A375 (cell line): Measurements from ENCODE around the genes ADCYAP1R1 and PPP1R17.

DNA sequence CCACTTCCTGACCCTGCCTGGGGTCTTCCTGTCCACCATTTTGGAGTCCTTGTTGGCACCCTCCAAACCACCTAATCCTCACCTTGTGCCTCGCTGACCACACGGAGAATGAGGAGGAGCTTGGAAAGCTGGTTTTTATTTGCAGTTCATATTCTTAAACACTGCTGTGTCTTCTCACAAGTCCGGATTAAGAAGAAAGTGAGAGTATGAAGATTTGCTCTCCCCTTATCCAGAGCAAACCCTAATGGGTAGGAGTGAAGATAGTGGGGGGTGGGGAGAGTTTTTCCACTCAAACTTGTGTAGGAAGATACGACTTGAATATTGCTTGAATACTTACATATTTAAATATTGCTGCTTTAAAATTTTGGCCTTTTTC, 29.7 kb upstream of the GGCT start:
- RAMPAGE, long total RNA = no peak

DNA sequence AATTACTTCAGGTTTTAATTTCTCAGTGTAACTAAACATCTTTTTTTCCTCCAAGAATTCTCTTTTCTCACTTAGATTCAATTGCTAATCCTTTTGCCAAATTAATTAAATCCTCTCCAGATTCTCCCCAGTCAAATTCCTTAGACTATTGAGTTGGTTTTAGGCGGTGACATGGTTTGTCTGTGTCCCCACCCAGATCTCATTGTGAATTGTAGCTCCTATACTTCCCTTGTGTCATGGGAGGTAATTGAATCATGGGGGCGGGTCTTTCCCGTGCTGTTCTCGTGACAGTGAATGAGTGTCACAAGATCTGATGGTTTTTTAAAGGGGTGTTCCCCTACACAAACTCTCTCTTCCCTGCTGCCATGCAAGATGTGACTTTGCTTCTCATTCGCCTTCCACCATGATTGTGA, 44.8 kb upstream of the GARS1 start:
- RAMPAGE, long total RNA = no peak

- RAMPAGE, long total RNA = no peak
Measured at GRCh38 chr7:30620018-30620527, 25.4 kb downstream of the GARS1 start.

GRCh38 chr7:30778536-30779099, 7.4 kb downstream of the MINDY4 start:
- RAMPAGE, long total RNA = no peak

DNA sequence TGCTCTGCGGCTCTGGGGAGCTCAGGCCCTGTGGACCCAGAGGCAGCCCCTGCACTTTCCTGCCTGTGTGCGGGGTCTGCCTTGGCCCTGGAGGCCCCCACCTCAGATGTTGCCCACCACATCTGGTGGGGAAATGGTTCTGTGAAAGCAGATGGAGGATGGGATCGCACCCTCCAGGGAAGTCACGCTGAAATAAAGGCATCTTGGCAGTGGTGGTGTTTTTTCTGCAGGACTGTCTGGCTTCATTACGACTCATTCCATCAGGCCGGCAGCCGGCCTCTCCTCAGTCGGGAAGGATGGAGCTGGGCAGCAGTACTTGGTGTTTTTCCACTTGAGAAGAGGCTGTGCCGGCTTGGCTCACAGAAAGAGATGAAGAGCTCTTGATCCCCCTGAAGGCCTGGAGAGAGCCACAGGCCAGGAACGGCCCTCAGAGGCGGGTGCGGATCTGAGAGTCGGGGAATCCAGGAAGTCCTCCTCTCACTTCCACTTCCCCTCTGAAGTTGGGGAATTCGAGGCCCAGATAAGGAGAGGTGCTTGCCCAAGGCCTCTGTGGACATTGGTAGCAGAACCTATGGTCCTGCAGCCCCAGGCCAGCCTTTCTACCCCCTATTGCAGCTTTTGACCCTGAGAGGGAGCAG, 65.9 kb upstream of the AQP1 start:
- RAMPAGE, long total RNA = no peak

GRCh38 chr7:30865003-30865352, 46.7 kb upstream of the AQP1 start:
- RAMPAGE, long total RNA = no peak

DNA sequence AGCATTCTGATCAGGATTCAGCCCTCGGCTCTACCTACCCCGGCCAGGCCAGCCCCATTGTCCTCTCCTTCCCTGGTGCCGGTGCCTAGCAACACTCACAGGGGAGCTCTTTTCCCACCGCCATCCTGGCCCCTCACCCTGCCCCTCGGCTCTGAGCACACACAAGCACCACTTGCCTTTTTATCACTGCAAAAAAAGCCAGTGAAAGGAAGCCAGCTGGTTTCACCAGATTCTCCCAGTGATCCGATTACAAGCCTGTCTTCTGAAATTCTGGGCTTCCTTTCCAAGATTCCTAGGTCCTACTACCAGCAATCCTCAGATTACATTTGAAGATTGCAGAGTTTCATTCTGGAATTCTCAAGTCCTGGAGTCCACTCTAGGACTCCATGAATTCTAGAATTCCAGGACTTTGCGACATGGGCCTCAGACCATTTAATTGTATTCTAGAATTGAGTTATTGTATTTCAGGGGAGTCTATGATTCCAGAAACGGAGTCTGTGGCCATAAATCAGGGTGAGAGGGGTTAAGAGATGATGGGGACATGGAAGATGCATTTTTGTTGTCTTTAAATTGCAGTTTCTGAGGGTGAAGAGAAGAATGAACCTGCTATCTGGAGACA, 8.8 kb upstream of the ADCYAP1R1 start:
- RAMPAGE, long total RNA = no peak

DNA sequence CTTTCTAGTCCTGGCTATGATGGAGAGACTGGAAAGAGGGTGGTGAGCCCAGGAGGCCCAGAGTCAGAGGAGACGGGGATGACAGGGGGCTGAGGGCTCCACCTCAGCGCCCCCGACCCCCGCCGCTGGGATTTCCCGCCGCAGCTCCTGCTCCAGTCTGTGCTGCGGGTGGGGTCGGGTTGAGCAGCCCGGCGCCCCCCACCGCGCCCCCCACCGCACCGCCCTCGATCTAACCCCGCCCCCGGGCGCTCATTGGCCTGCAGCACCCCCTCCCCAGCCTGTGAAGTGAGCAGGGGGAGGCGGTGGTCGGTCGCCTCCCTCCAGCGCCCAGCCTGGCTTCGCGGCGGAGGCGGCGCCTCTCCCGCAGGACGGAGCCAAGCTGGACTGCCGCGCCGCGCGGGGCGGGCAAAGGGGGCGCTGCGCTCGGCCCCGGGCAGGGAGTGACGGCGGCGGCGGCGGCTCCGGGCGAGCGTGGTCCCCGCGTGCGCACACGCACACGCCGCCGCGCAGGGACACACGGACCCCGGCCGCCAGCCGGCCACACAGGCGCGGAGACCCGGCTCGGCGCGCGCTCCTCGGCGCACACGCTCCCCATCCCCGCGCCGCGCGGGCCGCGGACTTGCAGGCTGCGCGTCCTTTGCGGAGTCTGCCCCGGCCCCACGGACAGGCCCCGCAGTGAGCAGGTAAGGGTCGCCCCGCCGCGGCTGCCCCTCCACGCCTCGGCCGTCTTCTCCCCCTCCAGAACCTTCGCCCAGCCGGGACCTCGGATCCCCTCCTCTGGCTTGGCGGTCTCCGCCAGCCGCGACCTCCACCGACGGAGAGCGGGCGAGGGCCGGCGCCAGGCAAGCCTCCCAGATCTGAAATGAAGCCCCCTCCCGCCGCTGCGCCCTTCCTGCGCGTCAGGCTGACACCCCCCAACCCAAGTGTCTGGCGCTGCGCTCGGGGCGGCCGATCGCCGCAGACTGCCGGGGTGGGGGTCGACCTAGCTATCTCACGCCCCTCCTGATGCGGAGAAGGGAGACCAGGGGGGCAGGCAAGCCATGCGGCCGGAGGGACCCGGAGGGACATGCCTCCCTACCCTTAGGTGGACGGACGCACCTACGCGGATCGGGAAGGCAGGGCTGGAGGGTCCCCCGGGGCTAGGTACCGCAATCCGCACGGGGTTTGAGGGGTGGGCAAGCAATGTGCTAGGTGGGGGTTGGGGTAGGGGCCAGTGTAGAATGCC, at the start of gene ADCYAP1R1:
TSS of gene ADCYAP1R1 (plus strand) at position 313 of the 1,225 bp plus-strand sequence.
- RAMPAGE, long total RNA = no peak

GRCh38 chr7:31686974-31687350, at the start of gene PPP1R17:
TSS of gene PPP1R17 (plus strand) at chr7:31687215.
- RAMPAGE, long total RNA = no peak

DNA sequence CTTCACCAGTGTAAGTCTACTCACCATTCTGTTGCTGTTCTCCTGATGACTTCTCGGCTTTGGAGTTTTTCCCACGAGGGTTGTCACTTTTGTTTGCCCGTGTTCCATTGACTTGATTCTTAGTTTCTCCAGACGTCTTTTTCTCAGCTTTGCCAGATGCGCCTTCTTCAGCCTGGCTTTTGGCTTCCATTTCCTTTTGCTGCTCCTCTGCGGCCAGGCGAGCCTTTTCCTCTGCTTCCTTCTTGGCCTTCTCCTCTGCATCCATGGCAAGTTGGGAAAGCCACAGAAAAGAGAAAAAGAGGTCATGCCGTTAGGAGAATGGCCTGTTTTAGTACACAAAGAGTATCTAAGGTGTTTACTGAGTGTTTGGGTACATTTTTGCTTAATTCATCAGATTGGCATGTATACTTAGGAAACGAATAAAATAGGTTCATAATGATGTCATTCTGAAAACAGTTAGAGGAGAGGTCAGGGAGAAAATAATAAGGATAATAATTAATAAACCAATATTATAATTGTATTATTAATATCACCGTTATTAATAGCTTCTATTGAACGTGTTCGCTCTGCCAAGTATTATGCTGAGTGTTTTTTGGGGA, 129.0 kb downstream of the PPP1R17 start:
- RAMPAGE, long total RNA = no peak

DNA sequence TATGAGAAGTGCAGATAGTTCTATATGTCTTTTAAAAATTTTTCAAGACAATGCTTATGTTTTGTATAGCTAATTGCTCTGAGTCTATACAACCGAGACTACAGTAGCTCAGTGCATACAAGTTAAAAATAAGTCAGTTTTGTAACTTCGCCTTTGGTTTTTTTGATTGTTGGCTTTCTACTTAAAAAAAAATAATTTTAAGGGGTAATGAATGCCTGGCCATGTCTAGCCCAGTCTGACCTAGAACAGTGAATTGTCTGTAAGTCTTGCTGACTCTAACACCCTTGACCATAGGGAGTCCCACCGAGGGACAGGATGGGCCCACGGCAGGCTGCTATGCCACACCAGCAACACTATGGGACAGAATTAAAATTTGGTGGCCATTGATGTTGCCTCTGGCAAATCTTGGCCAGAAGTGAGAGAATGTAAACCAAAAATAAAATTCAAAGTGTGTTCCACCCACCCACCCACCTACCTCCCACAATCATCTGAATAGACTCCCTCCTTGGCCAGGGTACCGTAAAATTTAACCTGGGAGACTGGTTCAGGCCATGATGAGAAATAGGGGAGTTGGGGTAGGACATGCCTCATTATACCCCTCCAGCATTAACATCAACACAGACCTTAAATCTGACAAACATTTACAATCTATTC, 32.2 kb downstream of the AVL9 start:
- RAMPAGE, long total RNA = no peak

- RAMPAGE, long total RNA = no peak
Measured at GRCh38 chr7:32670045-32670491, 174.8 kb downstream of the AVL9 start.

GRCh38 chr7:32893740-32894432, 2.3 kb upstream of the KBTBD2 start:
- RAMPAGE, long total RNA = no peak

- RAMPAGE, long total RNA = no peak
Measured at GRCh38 chr7:32988135-32988910, 31.1 kb downstream of the FKBP9 start.

DNA sequence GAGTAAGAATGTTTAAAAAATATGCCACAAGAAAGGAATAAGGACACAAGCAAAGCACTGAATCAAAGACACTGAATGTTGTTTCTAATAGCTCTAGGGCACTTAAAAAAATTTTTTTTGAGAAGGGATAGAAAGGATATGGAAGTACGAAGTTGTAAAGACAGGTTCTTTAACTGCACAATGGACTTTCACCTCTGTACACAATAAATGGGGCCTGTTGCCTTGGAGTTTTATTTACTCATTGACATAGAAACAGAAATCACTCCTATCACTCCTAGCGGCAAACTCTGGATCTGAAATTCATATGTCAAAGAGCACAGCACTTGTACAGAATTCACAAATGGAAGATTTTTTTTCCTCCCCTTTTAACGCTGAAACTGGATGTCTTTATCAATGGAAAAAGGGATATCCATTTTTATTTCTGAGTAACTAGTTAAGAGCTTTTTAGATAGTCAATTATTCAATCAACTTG, 18.3 kb downstream of the NT5C3A start:
- RAMPAGE, long total RNA = no peak

- RAMPAGE, long total RNA = no peak
Measured at GRCh38 chr7:33351673-33352073, 222.3 kb downstream of the BBS9 start.

- RAMPAGE, long total RNA = no peak
Measured at GRCh38 chr7:34757917-34758640, 100.1 kb downstream of the NPSR1 start.

DNA sequence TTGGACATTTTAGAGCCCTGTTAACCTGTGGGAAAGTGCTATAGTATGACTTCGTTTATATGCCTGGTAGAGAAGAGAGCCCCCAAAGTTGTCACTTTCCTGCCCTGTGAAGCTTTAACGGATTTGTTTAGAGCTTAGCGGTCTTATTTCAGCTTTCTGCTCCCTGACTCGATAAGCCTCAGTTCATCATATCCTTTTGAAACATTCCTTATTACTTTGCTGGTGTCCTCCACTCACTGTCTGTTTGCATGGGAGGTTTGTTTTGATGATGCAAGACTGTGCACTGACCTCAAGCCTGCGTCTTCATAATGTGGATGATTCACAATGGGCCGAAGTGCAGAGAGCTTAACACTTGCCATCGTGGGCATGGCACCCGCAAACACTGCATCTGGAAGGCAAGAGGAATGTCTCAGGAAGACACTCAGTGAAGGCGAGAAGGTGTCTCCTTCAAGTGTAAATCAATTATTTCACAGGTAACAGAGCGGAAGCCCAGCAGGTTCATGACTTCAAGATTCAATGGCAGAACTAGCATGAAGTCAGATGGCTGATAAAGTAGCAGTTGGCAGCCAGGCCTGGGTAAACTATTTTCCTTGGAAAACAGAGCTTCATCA, 98.2 kb downstream of the DPY19L1 start:
- RAMPAGE, long total RNA = no peak

DNA sequence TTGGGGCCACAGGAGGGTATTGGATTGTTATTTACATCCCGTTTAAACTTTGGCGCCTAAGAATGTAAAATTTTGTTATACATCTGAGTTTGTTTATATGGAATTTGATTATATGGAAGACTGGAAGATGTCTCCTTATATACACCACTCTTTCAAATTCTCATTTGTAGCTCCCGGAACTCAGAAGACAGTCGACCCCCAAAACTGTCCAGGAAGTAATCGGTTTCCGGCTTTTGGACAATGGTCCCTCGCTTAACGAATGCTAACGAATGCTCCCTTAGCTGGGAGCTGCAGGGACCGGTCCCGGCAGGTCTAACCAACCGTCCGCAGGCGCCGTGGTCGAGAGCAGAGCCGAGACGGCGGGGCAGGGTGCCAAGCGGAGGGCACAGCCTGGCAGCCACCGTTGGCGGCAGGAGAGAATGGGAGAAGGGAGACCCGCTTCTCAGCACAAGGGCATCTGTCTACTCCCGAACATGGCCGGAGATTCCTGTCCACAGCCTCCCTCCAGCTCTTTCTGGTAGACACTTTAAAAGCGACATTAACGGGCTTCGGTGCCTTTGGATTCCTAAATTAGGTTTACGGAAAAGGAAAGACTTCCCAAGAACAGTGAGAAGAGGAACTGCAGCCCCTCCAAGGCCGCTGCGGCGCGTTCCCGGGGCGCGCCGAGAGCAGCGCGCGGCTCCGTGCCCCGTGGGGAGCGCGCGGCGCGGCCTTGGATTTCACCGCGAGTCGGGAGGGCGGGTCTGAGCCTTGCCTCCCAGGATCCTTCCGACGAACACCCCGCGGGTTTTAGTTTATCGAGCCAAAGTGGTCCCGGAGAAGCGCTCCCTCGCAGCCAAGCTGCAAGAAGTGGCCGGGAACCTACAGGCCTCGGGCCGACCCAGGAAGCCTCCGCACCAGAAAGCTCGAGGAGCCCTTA, 3.5 kb upstream of the TBX20 start:
- RAMPAGE, long total RNA = no peak

DNA sequence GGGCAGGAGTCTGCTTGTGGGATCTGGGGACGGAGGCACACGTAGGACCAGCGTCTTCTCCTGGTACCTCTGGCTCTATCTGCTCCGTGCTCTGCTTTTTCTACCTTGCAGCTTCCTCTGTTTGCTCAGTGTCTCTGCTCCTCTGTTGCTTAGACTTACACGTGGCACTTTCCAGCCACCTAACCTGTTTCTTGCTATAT, 85.6 kb upstream of the TBX20 start:
- RAMPAGE, long total RNA = no peak